Hair follicular keratinocyte (primary cell): ENCODE measurements around a stretch of chr10.

DNA sequence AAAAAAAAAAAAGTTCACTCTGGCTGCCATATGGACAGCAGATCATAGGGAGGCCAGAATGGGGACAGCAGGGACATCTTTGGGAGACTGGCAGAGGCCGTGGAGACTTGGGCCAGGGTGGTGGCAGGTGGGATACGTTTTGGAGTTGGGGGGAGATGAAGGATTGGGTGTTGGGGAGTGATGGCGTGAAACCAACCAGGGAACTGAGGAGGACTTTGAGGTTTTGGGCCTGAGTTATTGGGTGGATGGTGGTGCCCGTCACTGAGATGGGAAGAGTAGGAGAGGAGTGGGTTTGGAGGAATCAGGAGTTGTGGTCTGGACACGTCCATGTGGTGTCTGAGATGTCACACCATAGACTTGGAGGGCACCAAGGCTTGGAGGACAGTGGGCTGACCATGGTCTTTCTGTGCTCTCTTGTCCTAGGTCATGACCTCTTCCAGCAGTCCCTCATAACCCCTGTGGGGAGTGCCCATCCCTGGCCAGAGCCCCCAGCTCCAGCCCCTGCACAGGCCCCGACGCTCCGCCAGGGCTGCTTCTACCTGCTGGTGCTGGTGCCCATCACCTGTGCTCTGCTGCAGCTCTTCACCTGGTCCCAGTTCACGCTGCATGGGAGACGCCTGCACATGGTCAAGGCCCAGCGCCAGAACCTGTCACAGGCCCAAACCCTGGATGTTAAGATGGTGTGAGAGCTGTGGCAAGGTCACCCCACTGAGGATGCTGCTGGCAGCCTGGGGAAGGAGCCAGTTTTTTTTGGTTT lies 14.3 kb downstream of the MFSD13A start:
- RAMPAGE, long total RNA, result no peak

GRCh38 chr10:102619945-102620593 lies 24.2 kb upstream of the TRIM8 start:
- RAMPAGE, long total RNA, result no peak

- RAMPAGE, long total RNA, result no peak
Observed at GRCh38 chr10:102632578-102633157, 11.6 kb upstream of the TRIM8 start.

GRCh38 chr10:102641853-102642240 lies 2.4 kb upstream of the TRIM8 start:
- RAMPAGE, long total RNA, result no peak

DNA sequence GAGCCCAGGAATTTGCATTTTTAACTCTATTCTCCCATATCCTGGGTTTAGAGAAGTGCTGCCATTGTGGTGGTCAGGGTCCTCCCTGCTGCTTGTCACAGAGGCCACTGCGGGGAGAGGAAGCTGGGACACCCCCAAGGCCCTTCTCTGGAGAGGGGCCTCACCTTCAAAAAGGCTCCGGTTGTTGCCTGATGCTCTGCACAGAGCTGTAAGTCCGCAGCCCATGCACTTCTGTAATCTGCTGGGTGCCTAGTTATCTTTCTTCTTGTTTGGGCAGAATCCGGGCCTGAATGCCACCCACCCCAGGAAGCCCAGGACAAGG lies 14.9 kb downstream of the TRIM8 start:
- RAMPAGE, long total RNA, result no peak

DNA sequence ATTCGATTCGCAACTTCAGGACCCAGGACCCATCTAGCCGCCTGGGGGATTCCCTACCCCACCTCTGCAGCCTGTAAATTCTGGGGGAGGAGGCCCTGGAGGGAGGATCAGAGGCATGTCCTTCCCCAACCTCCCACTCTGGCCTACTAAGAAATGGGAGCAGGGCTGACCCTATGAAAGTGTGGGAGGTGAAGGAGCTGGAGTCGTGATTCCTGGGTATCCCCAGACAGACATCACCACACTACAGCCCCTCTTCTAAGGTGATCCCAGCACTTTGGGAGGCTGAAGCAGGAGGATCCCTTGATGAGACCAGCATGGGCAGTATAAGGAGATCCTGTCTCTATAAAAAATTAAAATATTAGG lies 17.5 kb downstream of the TRIM8 start:
- RAMPAGE, long total RNA, result no peak

DNA sequence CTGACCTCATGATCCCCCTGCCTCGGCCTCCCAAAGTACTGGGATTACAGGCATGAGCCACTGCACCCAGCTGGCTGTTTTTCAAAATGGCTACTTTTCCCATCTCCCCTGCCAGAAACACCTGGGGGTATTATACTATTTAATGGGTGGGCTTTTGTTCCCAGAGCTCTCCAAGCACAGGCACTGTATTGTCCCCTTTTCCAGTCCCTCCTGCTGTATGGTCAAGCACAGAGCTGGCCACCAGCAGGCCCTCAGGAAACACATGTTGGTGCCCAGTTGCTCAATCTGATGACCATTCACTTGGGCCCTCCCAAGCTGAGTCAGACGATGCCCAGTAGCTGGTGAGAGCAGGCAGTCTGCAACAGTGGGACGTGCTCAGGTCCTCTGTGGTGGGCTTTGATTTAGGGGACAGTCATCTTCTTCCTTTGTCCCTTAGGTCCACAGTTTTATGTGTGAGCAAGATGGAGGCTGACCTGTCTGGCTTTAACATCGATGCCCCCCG lies 11.8 kb downstream of the SFXN2 start:
- RAMPAGE, long total RNA, result no peak

DNA sequence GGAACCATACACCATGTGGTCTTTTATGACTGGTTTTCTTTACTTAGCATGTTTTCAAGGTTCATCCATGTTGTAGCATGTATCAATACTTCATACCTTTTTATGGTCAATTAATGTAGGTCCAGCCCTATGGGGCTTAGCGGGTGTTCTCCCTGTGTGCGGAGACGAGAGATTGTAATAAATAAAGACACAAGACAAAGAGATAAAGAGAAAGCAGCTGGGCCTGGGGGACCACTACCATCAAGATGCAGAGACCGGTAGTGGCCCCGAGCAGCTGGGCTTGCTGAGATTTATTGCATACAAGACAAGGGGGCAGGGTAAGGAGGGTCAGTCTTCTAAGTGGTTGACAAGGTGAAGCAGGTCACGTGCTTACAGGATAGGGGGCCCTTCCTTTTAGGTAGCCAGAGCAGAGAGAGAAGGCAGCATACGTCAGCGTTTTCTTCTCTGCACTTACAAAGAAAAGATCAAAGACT lies 14.7 kb downstream of the WBP1L start:
- RAMPAGE, long total RNA, result no peak

DNA sequence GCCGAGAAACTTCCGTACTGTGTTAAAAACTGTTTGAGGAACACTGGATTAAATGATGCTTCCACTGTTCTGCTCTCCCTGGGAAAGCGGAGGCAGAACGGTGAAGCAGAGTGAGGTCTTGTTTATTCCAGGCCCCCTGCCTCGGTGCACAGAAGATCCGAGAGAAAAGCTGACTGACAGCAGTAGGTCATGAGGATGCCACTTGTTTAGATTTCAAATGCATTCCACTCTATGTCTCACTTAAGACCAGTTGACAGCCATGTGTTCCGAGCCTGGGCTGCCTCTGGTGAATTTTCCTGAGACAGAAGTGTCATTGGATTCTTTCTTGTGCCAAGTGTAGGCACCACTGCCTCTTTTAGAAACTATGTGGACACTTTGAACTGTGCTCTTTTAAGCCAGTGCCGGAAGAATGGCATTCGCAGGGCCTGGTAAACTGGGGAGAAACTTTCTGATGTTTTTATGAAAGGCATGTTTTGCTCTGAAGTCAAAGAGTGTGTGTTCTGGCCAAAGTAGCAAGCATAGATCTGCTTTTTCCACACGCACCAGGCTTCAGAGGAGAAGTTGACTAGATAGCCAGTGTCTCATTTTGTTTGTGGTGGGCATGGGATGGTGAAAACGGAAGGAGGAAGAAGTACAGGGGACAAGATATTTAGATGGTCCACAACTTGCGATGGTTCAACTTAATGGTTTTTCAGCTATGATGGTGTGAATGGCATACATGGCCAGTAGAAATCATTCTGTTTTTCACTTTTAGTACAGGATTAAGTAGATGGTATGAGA lies 41.7 kb downstream of the CYP17A1 start:
- RAMPAGE, long total RNA, result no peak

DNA sequence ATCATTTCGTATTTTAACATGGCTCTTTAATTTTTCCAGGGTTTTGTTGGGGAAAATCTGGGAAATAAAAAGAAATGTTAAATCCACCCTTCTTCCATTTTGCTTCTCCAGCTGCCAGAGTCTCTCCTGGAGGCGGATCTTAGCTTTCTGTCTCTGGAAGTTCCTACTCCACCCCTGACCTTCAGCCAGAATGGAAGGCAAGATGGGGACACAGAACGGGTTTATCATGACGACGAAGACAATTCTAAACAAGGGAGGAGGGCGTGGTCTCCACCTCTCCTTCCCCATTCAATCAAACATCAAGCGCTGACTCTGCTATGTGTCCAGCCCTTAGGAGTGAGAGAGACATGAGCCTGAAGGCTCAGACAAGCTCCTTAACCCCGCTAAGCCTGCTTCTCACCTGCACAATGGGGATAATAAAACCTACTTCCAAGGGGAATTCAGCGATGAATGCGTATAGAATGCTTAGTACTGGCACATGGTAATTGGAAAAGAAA lies 3.1 kb downstream of the CYP17A1 start:
- RAMPAGE, long total RNA, result no peak

GRCh38 chr10:102856081-102856495 lies 2.0 kb downstream of the BORCS7 start:
- RAMPAGE, long total RNA, result no peak

DNA sequence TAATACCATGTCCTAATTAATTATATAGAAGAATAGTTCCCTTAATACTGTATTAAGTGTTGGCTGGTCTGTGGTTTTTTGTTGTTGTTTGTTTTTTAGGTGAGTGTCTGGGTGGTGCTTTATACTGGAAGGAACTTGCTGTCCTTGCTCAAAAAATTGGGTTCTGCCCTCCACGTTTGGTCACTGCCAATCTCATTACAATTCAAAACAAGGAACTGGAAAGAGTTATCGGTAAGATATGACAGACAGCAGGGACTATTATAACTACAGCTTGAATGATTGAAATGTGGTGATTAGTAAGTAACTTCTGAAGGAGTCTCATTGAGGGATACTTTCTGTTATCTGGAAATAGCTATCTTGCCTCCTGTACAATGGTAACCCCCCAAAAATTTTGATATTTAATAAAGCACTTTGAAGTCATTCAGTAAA lies 9.0 kb downstream of the AS3MT start:
- RAMPAGE, long total RNA, result no peak

DNA sequence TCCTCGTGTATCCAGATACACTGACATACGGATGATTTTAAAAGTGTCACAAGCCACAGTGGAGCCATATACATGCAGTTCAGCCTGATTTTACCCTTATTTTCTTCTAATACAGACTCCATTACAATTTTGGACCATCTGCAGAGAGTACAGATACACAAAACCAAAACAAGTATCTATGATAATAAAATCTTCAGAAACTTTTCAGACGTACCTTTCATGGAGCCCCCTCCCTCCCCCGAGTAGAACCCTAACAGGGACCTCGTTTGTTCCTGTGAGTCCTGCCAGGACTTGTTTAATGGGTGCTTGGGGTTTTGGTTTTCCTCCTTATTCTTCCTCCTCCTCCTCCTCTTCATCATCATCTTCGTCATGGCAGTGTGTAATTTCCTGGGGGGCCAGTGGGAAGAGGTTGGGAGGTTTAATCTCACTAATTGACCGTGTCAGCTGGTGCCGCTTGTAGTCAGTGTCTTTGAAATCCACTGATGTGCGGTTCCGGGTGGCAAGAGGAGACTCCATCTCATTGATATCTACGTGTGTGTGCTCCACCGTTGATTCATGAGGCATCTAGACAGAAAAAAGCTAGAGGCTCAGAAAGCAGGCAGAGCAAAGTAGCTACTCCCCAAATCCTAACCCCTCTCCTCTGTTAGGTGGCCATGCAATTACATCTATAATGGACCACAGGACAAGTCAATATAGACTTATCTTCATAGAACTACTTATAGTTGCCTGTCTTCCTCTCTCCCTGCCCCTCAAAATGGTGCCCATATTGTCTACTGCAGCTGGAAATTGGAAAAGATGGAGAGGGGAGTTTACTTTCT lies 103.5 kb downstream of the NT5C2 start:
- RAMPAGE, long total RNA, result no peak

- RAMPAGE, long total RNA, result no peak
Observed at GRCh38 chr10:103168288-103168913, 24.7 kb downstream of the NT5C2 start.

DNA sequence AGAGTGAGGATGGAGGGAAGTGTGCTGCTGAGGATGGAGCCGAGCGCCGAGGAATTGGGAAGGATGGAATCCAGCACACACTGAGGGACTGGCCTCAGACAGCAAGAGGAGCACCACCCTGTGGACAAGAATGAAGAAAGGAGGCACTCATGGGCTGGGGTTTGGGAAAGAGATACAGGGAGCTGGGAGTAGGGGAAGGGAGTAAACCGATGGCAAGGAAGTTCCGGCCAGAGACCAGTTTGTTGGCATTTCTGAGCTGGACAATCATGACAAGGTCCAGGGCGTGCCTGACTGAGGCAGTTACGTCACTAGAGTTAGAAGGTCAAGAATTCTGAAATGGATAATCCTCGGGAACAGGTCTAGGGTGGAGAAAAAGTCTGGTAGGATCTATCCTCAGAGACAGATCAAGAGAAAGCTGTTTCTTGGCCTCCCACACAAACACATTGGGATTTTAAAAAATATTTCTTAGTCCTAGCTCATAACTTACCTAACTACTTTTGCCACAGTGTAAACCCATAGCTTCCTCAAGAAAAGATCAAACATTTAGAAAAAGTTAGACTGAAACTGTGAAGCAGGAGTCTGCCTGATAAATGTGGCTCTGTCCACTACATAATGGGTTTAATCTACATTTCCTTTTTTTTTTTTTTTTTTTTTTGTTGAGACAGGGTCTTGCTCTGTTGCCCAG lies 6.7 kb upstream of the RPEL1 start:
- RAMPAGE, long total RNA, result no peak

GRCh38 chr10:103241199-103242126 lies 4.2 kb upstream of the RPEL1 start:
- RAMPAGE, long total RNA, result no peak

DNA sequence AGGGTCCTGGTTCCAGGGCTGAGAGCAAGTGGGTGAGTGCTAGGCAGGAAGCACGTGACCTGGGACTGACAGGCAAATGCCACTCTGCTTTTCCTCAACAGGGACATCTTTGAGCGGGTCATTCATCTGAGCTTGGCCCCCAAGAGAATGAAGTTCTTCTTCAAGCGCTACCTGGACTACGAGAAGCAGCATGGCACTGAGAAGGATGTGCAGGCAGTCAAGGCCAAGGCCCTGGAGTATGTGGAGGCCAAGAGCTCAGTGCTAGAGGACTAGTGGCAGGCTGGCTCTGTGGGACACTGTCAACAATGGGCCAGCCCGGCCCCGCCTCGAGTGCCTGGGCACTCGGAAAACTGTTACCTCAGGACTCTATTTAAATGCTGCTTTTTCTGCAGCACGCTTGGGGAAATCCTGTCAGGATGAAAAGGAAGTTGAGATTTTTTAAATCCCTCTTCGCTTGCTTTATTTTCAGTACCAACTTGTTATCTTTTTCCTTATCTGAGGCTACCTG lies 6.8 kb downstream of the CALHM2 start:
- RAMPAGE, long total RNA, result no peak

- RAMPAGE, long total RNA, result no peak
Observed at GRCh38 chr10:103578606-103579262, 85.2 kb downstream of the NEURL1 start.

GRCh38 chr10:103626914-103627535 lies 133.5 kb downstream of the NEURL1 start:
- RAMPAGE, long total RNA, result no peak

DNA sequence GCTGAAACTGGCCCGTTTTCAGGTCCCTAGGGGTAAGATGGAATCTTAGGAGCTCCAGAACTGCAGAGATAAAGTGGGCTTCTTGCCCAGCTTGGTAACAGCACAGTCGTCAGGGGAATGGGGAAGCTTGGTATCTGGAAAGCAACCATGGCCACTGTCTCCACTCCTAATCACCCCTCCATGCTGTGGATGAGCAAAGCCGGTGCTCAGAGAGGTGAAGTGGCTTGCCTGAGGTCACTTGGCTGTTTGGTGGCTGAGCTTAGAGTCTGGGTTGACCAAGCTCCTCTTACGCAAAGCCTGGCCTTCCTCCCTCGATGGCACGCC lies 155.6 kb downstream of the NEURL1 start:
- RAMPAGE, long total RNA, result no peak